Hematopoietic multipotent progenitor cell (in vitro differentiated cells): Measurements from ENCODE around the gene WNT8A.

DNA sequence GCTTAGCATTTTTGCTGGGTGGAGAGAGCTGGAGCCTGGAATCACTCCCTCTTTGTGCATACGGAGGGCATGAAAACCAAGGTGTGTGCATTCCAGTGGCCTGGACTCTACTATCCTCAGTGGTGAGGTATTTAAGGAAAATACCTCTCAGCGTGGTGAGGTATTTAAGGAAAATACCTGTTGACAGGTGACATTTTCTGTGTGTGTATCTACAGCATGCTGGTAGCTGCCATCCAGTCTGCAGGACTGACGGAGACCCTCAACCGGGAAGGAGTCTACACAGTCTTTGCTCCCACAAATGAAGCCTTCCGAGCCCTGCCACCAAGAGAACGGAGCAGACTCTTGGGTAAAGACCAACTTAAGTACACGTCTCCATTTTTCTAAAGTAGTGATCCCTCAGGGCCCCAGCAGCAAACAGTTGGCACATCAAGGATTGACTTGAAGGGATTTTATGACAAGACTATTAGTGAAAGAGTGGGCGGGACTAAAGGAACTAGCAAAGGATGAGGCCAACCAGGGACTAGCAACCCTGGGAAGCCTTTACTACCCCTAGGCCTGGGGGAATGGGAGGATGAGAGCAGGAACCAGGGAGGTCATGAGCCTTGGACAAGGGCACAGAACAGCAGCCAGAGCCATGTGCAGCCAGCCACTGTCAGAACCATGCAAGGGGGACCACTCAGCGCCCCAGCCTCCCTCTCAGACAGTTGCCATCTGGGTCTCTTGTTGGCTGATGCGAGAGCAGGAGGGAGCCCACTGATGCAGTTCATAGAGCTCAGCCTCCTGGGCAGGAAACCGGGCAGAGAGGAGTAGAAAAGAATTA, 27.9 kb downstream of the TGFBI start:
- CAGE, long polyA plus RNA = no peak

GRCh38 chr5:136977999-136978908, 520.9 kb downstream of the SPOCK1 start:
- CAGE, long polyA plus RNA = no peak

GRCh38 chr5:137263945-137264442, 235.1 kb downstream of the SPOCK1 start:
- CAGE, long polyA plus RNA = no peak

GRCh38 chr5:137750208-137751048, 3.7 kb downstream of the HNRNPA0 start:
- CAGE, long polyA plus RNA = no peak

DNA sequence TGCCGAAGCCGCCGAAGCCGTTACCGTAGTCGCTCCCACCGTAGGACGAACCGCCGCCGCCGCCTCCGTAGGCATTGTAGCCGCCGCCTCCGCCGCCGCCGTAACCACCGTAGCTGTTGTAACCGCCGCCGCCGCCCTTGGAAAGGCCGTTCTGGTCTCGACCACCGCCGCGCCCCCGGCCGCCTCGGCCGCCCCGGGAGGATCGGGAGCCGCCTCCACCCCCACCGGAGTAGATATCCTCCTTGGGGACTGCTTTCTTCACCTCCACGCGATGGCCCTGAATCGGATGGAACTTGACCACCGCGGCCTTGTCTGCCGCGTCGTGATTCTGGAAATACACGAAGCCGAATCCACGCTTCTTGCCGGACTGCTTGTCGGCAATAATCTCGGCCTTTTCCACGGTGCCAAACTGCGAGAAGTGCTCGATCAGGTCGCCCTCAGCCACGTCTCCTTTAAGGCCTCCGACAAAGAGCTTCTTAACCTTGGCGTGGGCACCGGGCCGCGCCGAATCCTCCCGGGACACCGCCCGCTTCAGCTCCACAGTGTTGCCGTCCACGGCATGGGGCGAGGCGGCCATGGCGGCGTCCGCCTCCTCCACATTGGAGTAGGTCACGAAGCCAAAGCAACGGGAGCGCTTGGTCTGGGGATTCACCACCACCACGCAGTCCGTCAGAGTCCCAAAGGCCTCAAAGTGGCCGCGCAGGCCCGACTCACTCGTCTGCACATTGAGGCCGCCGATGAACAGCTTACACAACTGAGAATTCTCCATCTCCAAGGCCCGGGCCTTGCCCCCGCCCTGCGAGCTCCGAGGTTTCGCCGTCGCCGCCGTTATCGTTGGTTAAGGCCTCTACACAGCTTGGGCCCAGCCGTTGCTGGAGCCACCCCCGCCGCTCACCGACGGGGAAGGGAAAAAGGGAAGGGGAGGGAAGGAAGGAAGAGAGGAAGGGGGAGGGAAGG, 587 bp downstream of the HNRNPA0 start:
- CAGE, long polyA plus RNA = no peak

GRCh38 chr5:137800639-137800929, 46.4 kb upstream of the HNRNPA0 start:
- CAGE, long polyA plus RNA = no peak

GRCh38 chr5:138036064-138036400, 3.2 kb upstream of the FAM13B start:
- CAGE, long polyA plus RNA = no peak

- CAGE, long polyA plus RNA = no peak
Observed at GRCh38 chr5:138083680-138084126, at the start of gene WNT8A. TSS of gene WNT8A (plus strand) at chr5:138084033.

DNA sequence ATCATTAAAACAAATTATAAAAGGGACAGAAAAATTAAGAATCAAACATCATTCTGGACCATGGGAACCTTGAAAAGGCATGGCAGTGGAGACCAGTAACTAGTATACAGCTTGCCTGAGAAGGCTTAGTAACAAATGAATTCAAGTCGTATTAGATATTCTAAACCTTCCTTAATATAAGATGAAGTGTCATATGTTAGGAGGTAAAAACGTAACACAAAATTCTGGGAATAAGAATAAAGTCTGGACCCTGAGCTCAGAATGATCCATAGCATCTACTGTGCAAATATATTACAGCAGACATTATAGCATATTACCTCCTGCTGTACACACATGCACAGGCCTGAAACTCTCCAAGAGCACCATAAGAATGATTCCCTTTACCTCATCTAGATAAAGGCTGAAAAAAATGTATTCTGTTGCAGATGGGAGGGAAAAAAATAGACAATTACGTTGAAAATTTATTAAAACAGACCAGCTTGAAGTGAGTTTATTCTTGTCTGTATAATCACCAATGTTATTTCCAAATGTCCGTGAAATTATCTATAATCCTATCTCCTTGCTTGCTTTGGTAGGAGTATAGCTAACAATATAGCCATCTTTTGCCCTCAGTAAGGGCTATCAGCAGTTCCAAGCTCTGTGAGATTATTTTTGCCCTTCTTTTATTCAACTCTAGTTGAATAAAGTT, 8.9 kb downstream of the KIF20A start:
- CAGE, long polyA plus RNA = no peak

- CAGE, long polyA plus RNA = no peak
Observed at GRCh38 chr5:138369577-138370247, 17.2 kb downstream of the KDM3B start.

- CAGE, long polyA plus RNA = no peak
Observed at GRCh38 chr5:138407837-138408460, 30.9 kb upstream of the REEP2 start.

- CAGE, long polyA plus RNA = no peak
Observed at GRCh38 chr5:138436176-138437120, 2.4 kb upstream of the REEP2 start.

GRCh38 chr5:138467271-138467573, 1.9 kb downstream of the EGR1 start:
- CAGE, long polyA plus RNA = no peak

- CAGE, long polyA plus RNA = no peak
Observed at GRCh38 chr5:138505584-138506499, 37.2 kb downstream of the ETF1 start.

DNA sequence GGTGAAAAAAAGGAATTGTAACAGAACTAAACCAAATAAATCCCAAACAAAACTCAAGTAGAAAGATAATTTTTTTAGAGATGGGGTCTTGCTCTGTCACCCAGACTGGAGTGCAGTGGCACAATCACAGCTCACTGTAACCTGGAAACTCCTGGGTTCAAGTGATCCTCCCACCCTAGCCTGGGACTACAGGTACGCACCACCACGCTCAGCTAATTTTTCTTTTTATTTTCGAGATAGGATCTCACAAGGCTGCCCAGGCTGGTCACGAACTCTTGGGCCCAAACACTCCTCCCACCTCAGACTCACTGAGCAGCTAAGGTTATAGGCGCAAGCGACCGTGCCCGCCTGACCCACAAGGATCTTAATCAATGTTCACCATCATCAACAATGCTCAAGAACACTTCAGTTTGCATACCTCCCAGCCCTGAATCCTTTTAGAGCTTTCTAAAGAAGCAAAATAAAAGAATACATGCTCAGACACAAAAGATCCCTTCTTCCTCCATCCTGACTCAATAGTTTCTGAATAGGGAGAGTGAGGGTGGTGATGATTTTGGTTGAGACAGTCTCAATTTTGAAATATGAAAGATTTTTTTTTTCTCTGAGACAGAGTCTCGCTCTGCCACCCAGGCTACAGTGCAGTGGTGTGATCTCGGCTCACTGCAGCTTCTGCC, 13.2 kb downstream of the ETF1 start:
- CAGE, long polyA plus RNA = no peak

- CAGE, long polyA plus RNA = no peak
Observed at GRCh38 chr5:138543385-138544052, 483 bp upstream of the ETF1 start.

DNA sequence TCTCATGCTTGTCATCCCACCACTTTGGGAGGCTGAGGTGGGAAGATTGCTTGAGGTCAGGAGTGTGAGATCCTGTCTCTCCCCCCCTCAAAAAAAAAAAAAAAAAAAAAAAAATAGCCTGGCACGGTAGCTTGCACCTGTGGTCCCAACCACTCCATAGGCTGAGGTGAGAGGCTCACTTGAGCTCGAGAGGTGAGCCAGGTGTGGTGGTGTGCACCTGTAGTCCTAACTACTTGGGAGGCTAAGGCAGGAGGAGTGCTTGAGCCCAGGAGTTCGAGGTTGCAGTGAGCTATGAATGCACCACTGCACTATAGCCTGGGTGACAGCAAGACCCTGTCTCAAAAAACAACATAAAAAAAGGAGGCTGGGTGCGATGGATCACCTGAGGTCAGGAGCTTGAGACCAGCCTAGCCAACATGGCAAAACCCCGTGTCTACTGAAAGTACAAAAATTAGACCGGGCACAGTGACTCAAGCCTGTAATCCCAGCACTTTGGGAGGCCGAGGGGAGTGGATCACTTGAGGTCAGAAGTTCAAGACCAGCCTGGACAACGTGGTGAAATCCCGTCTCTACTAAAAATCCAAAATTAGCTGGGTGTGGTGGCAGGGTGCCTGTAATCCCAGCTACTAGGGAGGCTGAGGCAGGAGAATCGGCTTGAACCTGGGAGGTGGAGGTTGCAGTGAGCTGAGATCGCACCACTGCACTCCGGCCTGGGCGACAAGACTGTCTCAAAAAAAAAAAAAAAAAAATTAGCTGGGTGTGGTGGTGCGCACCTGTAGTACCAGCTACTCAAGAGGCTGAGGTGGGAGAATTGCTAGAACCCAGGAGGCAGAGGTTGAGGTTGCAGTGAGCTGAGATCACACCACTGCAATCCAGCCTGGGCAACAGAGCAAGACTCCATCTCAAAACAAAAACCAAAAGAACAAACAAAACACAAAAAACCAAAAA, 9.9 kb upstream of the ETF1 start:
- CAGE, long polyA plus RNA = no peak

DNA sequence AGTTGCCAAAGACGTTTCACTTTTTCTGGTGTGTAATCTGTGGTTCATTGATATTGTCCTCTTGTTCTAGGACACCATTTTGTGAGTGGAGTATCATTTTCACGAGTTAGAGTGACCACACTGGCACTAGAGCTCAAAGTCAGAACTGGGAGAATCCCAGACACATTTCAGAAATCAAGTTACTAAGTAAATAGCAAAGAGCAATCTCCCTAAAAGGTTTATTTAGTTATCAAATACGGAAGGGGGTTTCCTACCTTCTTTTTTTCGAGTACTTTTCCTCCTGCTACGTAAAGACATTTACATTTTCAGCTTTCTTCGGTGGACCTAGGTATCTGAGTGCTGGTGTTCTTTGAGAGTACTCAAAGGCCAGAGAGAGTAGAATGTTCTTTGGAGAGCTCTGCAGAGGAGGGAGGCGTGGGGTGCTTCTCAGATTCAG, 8.9 kb upstream of the HSPA9 start:
- CAGE, long polyA plus RNA = no peak

- CAGE, long polyA plus RNA = no peak
Observed at GRCh38 chr5:138911832-138912357, 36.8 kb upstream of the LRRTM2 start.

- CAGE, long polyA plus RNA = no peak
Observed at GRCh38 chr5:138927767-138928482, 52.8 kb upstream of the LRRTM2 start.